REH cell (cell line): ENCODE data around the genes CCNF, TBC1D24 and ATP6V0C.

DNA sequence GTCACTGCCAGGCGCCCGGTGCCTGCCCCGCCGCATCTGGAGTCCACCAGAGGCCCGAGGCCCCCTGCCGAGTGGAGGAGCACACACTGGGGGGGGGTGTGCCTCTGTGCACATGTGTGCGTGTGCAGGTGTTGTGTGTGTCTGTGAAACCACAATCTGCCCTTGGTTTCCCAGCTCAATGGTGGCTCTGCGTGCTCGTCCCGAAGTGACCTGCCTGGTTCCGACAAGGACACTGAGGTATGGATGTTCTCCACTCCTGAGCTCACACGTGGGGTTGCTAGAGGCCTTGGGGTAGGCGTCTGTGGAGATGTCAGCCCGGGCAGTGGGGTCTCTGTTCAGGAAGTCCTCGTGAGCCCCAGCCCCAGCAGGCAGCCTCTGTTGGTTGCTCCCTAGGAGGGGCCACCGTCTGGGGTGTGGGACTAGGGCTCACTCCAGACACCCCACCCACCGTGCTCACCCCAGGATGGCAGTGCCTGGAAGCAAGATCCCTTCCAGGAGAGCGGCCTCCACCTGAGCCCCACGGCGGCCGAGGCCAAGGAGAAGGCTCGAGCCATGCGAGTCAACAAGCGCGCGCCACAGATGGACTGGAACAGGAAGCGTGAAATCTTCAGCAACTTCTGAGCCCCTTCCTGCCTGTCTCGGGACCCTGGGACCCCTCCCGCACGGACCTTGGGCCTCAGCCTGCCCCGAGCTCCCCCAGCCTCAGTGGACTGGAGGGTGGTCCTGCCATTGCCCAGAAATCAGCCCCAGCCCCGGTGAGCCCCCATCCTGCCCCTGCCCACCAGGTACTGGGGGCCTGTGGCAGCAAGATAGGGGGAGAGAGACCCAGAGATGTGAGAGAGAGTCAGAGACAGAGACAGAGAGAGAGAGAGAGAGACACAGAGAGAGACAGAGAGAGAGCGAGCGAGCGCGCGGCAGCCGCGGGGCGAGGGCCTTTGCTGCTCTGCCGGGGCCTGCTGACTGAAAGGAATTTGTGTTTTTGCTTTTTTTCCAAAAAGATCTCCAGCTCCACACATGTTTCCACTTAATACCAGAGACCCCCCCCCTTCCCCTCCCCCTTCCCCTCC is 9.9 kb downstream of the NTHL1 start:
- PRO-cap, result no peak

DNA sequence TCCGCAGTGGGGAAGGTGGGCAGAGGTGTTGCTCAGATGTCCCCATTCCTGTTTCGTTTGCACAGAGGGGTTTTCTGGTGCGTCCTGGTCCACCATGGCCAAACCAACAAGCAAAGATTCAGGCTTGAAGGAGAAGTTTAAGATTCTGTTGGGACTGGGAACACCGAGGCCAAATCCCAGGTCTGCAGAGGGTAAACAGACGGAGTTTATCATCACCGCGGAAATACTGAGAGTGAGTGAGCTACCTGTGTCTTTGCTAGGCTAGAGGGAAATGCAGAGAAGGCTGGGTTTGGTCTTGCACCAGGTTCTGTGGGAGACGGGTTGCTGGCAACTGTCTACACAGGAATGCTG is 712 bp downstream of the TSC2 start:
- PRO-cap, result no peak

DNA sequence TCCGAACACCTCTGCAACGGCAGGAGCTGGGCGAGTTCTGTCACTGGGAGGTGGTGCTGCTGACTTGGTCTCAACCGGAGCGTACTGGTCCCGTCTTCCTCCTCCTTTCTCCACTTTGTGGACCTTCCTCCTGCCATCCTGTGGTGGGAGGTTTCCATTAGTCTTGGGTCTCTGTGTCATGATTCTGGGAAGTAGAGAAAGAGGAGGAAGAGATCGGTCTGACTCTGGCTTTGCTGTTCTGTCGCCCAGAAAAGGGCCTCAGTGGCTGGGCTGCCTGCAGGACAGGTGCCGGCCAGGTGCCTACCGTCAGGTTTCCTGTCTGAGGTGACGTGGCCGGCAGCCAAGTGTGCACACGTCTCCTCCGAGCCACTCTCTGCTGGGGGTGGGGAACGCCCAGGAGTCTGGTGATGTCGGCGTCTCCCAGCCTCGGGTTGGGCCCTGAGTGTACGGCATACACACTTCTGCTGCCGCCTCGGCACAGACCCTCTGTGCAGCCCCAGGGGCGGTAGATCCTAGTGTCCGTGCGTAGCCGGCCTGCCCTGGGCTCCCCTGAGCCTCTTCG is 7.0 kb downstream of the TSC2 start:
- PRO-cap, result no peak

- PRO-cap, result no peak
Observed at GRCh38 chr16:2121770-2122312, 13.9 kb downstream of the PKD1 start.

DNA sequence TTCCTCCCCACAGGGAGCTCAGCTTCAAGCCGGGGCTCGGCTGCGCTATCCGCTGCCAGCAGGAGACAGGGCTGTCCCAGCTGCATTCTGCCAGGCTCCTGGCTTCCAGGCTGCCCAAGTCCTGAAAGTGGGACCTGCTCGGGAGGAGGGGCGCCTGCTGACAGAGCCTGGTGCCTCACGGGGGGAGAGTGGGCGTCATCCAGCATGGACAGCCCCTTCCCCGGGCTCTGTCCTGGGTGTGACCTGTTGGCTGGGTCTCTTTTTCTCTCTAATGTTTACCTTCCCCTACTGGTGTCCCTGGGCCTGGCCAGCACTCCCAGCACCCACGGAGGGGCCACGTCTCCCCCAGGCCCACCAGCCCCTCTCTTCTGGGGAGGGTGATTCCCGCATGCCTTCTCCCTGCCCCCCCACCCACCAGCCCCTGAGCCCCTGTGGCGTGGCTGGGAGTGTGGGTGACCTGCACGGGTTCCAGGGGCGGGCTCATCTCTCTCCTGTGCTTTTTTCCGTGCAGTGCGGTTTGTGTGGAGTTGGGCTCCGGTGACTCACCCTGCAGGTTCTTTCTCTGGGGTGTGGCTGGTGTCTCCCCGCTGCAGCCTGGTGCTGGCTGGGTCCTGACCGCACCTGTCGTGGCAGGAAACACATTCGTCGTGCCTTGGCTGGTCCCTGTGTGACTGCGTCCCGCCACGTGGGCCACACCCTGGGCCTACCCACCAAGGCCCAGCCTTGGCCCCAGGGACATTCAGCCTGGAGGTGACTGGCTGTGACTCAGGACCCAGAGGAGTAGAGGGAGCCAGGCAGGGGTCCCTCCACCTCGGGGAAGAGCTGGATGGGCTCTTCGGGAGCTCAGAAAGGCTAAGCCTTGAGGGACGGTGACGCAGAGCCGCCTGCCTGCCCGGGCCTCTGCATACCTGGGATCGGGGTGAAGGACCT is 7.5 kb downstream of the TRAF7 start:
- PRO-cap, result no peak

GRCh38 chr16:2207305-2207822 is 2.1 kb downstream of the MLST8 start:
- PRO-cap, result no peak

- PRO-cap, result no peak
Observed at GRCh38 chr16:2242431-2243726, 6.6 kb downstream of the DNASE1L2 start.

DNA sequence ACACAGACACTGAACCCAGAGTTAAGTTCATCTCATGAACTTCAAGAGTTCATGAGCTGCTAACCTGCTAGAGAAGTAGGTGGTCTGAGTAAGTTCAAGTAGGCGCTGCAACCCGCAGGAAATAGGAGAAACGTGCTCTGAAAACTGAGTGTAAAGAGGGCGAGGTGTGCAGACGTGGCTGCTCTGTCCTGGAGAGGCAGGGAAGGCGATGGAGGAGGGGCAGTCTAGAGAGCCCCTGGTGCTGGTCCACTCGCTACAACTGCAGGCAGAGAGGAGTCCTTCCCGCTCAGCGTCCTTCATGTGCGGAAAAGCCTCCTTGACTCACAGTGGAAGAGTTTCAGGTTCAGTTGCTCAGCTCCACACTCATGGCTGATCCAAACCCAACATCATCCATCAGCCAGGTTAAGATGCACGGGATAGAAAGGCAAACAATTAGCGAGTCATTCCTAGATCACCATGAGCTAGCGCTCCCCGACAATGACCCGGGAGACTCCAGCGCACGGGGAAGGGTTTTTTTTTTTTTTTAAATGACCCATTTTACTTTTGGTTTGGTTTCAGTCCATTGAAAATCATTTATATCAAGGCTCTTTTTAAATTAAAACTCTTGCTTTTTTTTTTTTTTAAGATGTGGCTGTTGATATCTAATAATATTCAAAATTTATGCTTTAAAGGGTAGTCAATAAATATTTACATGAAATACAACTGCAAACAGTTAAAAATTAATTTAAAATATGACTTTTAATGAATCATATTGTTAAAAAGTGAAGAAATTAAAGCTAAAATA is 11.9 kb downstream of the ABCA3 start:
- PRO-cap, result no peak

DNA sequence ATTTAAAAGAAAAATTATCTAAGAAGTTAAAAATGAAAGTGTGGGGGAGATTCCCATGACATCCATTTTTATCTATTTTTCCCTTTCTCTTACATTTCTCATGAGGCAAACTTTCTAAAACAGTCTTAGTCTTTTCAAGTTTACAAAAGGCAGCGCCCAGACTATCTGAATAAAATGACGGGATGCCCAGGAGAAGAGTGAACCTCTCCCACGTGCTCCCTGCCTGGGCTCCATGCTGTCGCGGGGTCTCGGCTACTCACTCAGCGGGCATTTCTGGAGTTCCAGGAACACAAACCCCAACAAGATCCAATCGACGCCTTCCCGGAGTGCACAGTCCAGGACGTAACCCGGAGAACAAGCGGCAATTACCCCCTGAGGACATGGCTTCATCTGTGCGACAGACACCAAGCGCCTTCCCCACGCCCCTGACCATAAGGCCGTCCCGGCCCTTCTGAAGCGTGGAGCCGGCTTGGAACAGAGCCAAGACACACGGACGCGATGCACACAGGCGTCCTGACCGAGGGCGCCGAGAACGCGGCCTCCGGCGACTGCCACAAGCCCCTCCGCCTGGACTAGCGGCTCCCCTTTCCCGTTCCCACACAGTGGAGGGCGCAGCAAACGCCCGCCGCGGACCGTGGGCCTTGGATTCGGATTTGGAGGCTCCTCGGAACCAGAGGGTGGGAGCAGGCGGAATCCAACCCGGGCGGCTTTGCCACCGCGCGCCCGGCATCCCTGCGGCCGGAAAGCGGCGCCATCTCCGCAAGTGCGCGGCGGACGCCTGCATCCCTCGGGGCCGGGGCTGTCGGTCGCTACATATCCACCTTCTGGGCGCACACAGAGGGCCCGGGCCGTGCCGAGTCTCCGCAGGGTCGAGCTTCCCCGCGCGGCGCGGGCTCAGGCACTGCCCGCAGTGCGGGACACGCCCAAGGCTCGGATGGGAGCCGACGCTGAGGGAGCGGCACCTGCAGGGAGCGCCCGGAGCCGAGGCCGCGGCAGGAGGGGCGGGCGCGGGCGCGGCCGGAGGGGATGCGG is 817 bp downstream of the ABCA3 start:
- PRO-cap, result bidirectional peak, plus-strand start at position 754 of the sequence, minus-strand start at position 650 of the sequence

DNA sequence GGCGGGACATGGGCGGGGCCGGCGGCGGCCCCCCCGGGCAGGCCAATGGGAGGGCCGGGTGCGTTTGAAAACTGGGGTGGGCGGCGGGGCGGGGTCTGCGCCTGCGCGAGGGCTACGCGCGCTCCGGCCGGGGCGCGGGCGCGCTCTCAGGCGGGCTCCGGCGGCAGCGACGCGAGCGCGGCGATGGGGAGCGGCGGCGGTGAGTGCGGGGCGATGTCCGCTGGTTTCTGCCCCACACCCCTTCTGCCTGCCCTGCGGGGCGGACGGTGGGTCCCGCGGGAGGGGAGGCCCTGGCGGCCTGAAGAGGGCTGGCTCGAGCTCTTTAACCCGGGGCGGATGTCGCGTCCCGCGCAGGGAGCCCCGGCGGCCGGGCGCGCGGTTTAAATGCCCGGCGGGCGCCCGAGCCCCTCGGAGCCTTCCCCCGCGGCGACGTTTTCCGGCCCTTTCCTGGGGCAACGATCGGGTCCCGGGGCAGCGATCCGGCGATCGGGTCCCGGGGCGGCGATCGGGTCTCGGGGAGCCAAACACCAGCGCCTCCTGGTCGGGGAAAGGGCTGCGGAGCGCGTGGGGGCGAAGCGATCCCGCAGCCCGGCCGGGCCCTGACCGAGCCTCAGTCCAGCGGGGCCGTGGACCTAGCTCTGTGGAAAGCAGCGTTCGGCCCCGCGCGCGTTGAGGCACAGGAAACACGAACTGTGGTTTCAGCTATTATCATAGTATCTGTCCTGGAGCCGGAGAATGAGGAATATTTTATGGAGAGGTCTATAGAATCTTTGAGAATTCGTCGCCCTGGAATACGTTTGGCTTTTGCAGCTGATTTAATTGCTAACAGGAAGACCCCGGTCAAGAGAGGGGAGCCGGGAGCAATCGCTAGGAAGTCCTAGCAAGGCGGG is at the start of gene CCNF:
Gene CCNF (plus strand): TSS at position 149 of the 890 bp plus-strand sequence.
- PRO-cap, result bidirectional peak, plus-strand start at position 149 of the sequence, minus-strand start outside the sequence

DNA sequence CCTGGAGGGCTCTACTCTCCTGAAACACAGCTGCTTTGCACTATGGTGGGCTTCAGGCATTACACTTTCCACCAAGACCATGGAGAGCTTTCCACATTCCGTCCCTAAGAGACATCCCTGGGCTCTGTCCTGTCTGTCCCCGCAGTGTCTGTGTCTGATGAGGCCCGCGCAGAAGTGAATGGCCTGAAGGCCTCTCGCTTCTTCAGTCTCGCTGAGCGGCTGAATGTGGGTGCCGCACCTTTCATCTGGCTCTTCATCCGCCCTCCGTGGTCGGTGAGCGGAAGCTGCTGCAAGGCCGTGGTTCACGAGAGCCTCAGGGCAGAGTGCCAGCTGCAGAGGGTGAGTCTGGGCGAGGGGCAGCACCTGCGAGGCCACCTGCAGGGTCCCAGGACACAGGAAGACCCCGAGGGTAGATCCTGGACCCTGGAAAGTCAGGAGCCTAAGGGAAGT is 7.8 kb downstream of the CCNF start:
- PRO-cap, result no peak

- PRO-cap, result bidirectional peak, plus-strand start at chr16:2475127, minus-strand start at chr16:2474948
Observed at GRCh38 chr16:2474573-2475344, at the start of gene TBC1D24. Gene TBC1D24 (plus strand): TSS chr16:2475127.

GRCh38 chr16:2513823-2514523 is at the start of gene ATP6V0C:
Gene ATP6V0C (plus strand): TSS chr16:2513952.
- PRO-cap, result bidirectional peak, plus-strand start at chr16:2513948, minus-strand start at chr16:2513593; unidirectional peak, minus-strand start at chr16:2514171

- PRO-cap, result no peak
Observed at GRCh38 chr16:2515148-2516051, 1.6 kb downstream of the ATP6V0C start.

DNA sequence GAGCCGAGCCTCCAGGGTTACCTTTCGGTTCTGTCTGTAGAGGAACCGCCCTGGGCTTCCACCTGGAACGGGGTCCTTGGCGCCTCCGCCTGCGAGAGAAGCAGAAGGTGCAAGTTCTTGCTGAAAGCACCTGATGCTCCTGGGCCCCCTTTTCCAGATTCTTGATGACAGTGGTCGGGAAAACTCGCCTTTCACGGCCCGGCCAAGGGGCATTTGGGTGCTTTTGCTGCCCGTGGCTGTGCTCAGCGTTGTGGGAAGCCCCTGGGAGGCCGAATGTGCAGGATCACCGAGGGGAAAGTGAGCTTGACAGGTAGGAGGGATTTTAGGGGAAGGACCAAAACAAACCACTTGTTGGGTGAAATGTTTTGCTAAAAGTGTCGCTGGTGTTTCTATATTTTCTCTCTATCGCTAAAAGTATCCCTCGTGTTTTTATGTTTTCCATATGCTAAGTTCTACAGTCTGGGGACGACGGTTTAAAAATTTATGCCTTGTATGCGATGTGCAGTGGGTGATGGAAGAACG is 702 bp downstream of the PDPK1 start:
- PRO-cap, result no peak

DNA sequence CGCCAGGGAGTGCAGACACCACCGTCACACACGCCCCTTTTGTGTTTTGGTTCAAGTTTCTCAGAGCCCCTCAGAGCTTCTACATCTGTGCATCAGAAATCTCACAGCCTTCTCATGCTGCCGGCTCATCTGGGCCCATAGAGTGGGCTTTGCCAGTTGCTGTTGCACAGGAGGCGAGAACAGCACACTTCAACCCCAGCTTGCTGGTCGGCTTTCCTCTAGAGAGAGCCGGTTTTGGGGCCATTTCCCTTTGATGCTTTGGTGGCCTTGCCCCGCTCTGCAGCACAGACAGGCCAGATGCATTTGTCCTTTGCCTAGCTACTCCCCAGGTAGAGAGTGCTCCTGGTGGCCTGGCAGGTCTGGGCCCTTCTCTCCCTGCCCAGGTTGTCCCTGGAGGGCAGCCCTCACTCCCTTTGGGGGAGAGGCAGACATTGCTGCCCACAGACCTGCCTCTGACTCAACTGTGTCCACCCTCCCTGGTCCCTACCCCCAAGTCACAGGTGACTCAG is 61.0 kb downstream of the PDPK1 start:
- PRO-cap, result no peak

DNA sequence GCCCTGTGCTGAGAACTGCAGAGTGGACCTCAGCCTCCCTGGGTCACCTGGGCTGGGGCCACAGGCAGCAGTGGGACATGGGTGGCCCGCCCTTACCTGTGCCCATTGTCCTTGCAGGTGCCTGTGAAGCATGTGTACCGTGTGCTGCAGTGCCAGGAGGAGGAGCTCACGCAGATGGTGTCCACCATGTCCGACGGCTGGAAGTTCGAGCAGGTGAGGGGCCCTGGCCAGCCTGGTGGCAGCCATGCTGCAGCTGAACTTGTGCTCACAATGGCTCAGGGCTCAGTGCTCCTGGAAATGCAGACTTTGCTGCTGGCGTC is 17.3 kb downstream of the KCTD5 start:
- PRO-cap, result no peak

DNA sequence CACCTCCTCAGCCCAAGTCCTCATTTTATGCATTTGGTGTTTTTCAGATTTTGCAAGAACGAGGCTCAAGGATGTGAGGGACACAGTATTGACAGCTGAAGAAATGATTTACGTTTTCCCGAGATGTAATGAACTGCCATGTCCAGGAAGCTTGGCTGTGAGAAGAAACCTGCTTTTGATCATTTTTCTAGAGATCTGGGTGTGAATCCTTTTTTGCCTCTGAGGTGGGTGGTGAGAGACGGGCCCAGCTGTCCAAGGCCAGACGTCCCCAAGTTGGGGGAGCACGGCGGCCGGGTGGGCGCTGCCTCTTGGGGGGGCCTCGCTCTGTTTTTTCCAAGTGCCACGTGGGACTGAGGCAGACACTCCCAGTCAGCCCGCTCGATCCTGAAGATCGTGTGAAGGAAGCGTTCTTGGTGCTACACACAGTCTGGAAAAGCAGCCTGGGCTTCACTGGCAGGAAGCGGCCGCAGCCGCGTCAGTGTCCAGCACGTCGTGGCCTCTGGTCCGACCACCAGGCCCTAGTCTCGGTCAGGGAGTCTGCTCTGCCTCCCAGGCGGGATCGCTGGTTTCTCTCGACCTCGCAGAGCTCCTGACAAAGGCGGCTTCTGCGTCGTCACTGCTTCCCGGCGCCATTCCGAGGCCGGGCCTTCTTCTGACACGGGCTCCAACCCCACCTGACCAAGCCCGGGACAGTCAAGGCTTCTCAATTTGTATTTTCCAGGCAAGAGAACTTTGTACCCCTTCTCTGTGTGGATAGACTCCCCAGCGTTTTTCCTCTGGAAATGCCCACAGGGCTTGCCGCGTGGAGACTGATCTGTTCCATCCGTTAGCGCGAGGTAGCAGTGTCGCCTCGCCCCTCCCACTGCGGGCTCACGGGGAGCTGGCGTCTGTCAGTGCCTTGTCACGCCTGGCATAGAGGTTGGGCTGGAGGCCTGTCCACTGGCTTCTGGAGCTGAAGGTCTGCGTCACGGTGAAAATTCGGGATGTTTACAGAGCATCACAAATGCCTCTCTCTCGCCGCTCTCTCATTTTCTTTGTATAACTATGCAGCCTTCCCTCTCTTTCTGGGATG is 12.4 kb downstream of the PRSS27 start:
- PRO-cap, result no peak

- PRO-cap, result no peak
Observed at GRCh38 chr16:2757088-2757722, 4.8 kb downstream of the SRRM2 start.

GRCh38 chr16:2758388-2758738 is 5.9 kb downstream of the SRRM2 start:
- PRO-cap, result no peak